HepG2 (cell line): ENCODE measurements around the genes ZNF549, ZNF154, ERVK3-1, ZNF837 and ZNF584.

- RRBS, 2 experiments: 1 to 2% methylated on average over 29 to 31 of the region's 73 CpGs
CAGE:
- cytosol, long polyA minus RNA: start-site peak on the plus strand at chr19:57527309-57527356, 5 reads; start-site peak on the plus strand at chr19:57527417-57527460, 16 reads
- cytosol, long polyA plus RNA: no peak
- long polyA plus RNA: no peak
- nucleus, long polyA minus RNA: no peak
- nucleus, long polyA plus RNA: no peak
These were observed at the start of gene ZNF549 for GRCh38 chr19:57526893-57528247. Gene ZNF549 (plus strand): TSS chr19:57527356.

GRCh38 chr19:57537978-57538448 lies 10.9 kb downstream of the ZNF549 start:
- RRBS, 2 experiments: no CpG with 5 or more reads among the region's 7 CpGs
CAGE:
- cytosol, long polyA minus RNA: no peak
- cytosol, long polyA plus RNA: no peak
- long polyA plus RNA: no peak
- nucleus, long polyA minus RNA: no peak
- nucleus, long polyA plus RNA: no peak

GRCh38 chr19:57664693-57665203 lies 4.0 kb upstream of the ZSCAN4 start:
- RRBS, 2 experiments: no CpG with 5 or more reads among the region's 17 CpGs
CAGE:
- cytosol, long polyA minus RNA: no peak
- cytosol, long polyA plus RNA: no peak
- long polyA plus RNA: no peak
- nucleus, long polyA minus RNA: no peak
- nucleus, long polyA plus RNA: no peak

DNA sequence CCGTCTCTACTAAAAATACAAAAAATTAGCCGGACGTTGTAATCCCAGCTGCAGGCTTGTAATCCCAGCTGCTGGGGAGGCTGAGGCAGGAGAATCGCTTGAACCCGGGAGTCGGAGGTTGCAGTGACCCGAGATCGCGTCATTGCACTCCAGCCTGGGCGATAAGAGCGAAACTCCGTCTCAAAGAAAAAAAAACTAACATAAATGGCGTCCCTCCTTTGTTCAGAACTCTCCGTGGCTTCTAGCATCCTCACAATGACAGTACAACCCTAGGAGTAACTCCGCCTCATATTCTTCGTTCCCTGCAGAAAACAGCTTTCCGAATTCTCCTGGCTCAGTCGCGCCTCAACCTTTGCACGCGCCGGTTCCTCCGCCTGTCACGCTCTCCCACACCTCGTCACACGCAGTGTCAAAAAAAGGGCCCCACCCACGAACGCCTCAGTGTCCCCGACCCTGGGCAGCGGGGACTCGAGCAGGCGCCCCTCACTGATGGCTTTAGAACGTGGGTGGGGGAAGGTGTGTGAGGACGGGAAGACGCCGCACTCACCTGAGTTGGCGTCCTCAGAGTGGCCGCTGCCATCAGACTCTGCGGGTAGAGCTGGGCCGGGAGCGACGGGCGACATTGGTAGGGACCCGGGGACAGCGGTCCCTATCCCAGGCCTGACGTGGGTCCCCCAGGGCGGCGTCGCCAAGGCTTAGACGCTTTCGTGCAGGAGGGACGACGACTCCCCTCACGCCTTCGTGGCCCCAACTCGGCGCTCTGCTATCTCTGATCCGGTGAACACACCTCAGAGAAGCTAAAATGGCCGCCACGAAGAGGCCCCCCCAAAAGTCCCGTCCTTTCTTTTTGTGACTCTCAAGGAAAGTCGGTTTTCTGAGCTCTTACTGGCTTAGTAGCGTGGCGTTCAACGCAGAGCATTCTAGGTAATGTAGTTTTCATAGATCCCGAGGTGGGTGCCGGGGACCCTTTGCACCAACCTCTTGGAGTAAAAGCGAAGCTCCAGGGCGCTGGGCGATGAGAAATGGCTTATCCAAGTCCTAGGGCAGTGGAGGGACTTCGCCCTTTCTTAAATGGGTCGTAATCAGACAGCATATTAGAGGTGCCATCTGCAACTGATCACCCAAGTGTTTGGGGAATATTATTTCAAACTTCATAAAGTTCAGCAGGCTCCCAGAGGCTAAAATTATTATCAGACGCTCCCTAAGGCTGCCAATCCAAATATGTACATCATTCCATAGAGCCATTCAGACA lies at the start of gene ZNF154:
Gene ZNF154 (minus strand): TSS at position 813 of the 1,252 bp plus-strand sequence.
- RRBS, 2 experiments: 96 to 97% methylated on average over 2 of the region's 73 CpGs
CAGE:
- cytosol, long polyA minus RNA: no peak
- cytosol, long polyA plus RNA: no peak
- long polyA plus RNA: no peak
- nucleus, long polyA minus RNA: no peak
- nucleus, long polyA plus RNA: no peak

DNA sequence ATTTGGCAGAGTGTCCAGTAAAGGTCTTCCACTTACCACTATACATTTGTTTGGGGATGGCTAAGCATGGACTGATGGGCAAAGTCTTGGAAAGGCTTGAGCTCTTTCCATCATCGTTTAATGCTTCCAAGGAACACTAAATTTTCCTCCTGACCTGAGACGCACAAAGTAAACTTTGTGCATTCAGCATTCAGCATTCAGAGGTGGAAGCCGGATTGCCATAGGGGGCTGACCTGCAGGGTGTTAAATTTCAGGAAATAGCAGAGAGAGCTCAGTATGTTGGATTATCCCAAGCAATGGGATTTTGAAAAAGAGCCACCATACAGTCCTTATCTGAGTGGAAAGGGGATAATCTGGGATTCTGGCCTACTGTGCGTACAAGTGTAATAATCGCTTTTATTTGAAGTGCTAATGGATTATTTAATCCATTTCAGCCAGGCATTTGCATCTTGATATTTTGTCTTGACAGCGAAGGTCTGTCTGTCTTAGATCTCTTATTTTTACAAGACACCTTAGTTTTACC lies 14.0 kb downstream of the ZNF552 start:
- RRBS, 2 experiments: no CpG with 5 or more reads among the region's 6 CpGs
CAGE:
- cytosol, long polyA minus RNA: no peak
- cytosol, long polyA plus RNA: no peak
- long polyA plus RNA: no peak
- nucleus, long polyA minus RNA: no peak
- nucleus, long polyA plus RNA: no peak

DNA sequence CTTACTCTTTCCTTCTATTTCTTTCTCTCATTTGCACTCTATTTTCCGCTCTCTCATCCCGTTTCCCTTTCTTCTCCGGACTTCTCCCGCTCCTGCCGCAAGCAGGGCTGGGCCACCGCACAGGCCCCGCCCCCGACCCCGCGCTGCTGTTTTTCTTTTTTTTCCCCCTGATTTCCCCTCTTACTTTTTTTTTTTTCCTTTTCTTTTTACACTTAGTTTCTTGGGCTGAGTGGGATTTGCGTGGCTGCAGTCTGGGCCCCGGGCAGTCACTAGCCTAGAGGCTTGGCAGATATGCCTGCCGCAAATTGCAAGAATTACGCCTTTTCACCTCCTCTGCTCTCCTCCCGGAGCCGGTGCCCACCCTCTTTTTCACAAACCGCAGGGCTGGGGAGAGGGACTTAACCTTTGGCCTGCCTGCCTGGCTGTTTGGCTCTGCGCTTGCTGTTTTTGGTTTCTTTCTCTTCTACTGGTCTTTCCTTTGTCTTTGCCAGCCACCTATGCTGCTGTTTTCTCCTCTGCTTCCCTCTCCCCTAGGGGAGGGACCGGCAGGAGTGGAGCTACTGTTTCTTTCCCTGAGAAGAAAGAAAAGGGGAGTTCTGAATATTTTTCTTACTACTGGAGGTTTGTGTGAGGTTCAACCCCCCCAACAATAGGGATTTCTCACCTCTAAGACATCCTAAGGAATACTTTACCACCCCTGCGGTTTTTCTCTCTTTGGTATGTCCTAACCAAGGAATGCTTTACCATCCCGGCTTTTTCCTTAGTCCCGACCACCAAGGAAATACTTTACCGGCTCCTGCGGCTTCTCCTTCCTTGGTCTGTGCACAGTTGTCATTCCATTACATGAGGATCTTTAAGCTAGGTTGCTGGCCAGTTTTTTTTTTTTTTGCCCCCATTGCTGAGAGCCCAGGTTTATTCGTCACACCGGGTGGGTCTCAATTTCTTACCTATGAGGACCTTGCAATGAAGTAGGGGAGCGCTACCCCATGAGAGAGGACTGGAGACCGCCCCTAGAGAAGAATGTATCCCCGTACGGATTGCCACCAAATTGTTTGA lies 10.9 kb downstream of the ZNF552 start:
- RRBS, 2 experiments: 44 to 51% methylated on average over 1 of the region's 30 CpGs
CAGE:
- cytosol, long polyA minus RNA: no peak
- cytosol, long polyA plus RNA: no peak
- long polyA plus RNA: no peak
- nucleus, long polyA minus RNA: no peak
- nucleus, long polyA plus RNA: no peak

DNA sequence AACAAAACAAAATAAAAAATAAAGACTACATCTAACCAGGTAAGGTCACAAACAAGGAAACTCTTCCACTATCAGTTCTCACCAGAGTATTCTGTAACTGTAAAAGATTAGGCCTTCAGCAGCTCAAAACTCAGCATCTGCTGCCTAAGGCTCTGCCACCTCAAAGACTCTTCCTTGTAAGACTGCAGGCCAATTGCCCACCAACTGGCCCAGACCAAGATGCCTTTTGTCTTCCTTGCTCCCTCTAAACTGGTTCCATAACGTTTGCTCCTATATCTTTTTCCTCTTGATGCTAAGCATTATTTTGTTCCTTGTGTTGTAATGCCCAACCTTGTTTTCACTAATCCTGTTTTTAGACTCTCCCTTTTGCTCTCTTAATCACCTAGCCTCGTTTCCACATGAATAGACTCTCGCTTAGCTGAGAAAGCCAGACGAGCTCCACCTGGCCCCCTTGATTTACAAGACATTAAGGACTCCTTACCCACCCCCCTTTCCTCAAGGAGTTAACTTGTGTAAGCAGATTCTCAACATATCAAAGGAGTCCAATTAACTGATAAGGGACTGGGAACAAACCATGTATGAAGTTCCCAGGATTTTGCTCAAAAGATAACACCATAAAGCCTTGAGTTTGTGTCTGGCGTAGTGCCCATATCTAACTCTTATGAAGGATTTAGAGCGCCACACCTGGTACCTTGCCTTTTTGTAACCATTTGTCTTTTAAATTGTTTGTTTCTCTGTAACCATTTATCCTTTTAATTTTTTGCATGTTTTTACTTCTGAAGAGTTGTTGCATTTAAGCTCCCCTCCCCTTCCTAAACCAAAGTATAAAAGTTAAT lies 1.4 kb downstream of the ZNF814 start:
- RRBS, 2 experiments: no CpG with 5 or more reads among the region's 6 CpGs
CAGE:
- cytosol, long polyA minus RNA: no peak
- cytosol, long polyA plus RNA: no peak
- long polyA plus RNA: no peak
- nucleus, long polyA minus RNA: no peak
- nucleus, long polyA plus RNA: no peak

- RRBS, 2 experiments: 33 to 62% methylated on average over 9 to 17 of the region's 65 CpGs
CAGE:
- cytosol, long polyA minus RNA: no peak
- cytosol, long polyA plus RNA: no peak
- long polyA plus RNA: no peak
- nucleus, long polyA minus RNA: no peak
- nucleus, long polyA plus RNA: no peak
These were observed 20.2 kb upstream of the ZSCAN18 start for GRCh38 chr19:58118131-58118758.

DNA sequence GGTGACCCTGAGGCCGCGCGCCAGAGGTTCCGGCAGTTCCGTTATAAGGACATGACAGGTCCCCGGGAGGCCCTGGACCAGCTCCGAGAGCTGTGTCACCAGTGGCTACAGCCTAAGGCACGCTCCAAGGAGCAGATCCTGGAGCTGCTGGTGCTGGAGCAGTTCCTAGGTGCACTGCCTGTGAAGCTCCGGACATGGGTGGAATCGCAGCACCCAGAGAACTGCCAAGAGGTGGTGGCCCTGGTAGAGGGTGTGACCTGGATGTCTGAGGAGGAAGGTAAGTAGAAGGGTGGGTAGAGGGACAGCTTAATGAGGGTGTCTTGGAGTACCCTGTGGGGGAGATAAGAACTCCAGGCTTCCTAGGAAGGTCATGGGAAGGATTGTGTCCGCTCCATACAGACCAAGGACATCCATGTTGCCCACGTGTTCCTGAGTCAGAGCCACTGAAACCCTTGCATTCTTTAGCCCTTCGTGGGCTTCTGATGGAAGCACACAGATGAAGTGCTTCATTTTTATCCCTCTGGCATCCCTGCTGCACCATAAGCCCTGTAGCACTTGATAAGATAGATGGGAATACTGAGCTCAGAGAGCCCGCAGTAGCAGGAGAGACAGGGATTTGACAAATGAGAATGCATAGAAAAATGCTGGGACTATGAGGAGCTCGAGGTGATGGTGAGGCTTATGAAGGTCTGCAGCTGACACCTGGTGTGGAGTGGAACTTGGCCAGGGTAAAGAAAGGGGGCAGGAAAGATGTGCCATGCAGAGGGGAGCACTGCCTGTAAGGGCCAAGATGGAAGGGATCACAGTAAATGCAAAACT lies 21.6 kb upstream of the ZNF544 start:
- RRBS, 2 experiments: no CpG with 5 or more reads among the region's 15 CpGs
CAGE:
- cytosol, long polyA minus RNA: no peak
- cytosol, long polyA plus RNA: no peak
- long polyA plus RNA: no peak
- nucleus, long polyA minus RNA: no peak
- nucleus, long polyA plus RNA: no peak

- RRBS, 2 experiments: no CpG with 5 or more reads among the region's 3 CpGs
CAGE:
- cytosol, long polyA minus RNA: no peak
- cytosol, long polyA plus RNA: no peak
- long polyA plus RNA: no peak
- nucleus, long polyA minus RNA: no peak
- nucleus, long polyA plus RNA: no peak
These were observed 19.6 kb upstream of the ZNF544 start for GRCh38 chr19:58209007-58209546.

- RRBS, 2 experiments: 1% methylated on average over 11 of the region's 51 CpGs
CAGE:
- cytosol, long polyA minus RNA: no peak
- cytosol, long polyA plus RNA: no peak
- long polyA plus RNA: no peak
- nucleus, long polyA minus RNA: no peak
- nucleus, long polyA plus RNA: start-site peak on the plus strand at chr19:58305374-58305411, 1,045 and 894 reads in 2 replicates
These were observed at the start of gene ERVK3-1 for GRCh38 chr19:58305309-58306248. Gene ERVK3-1 (plus strand): TSS chr19:58305377.

DNA sequence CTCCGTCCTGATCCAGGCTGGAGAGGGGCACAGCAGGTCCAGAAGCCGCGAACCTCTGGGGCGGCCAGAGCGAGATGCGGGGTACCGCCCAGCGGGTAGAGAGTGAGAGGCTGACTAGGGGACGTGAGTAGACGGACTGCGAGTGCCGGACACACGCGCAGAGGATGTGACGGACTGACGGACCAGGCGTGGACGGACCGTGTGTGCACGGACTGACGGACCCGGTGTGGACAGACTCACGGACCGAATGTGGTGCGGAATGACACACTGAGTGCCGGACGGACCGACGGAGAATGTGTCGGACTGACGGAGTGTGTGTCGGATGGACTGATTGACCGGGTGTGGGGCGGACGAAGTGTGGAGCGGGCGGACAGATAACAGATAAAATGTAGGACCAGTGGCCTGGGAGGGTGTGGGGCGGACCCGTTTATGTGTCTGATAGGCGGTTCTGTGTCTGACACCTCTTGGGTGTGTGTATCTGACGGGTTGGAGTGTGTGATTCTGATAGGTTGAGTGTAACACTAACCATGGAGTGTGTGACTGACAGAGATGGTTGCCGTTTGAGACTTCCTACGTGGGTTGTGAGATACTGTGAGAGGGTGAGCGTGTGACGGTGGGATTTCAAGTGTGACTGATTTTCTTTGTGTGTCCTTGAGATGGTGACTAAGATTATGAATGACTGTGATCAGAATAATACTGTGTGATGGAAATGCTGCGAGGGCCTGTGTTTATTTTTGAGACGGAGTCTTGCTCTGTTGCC lies 519 bp downstream of the ZSCAN22 start:
- RRBS, 2 experiments: 1 to 2% methylated on average over 20 to 21 of the region's 47 CpGs
CAGE:
- cytosol, long polyA minus RNA: no peak
- cytosol, long polyA plus RNA: start-site peak on the minus strand centred at position 115 of the sequence, 7 bp wide, 52 and 106 reads in 2 replicates
- long polyA plus RNA: start-site peak on the minus strand centred at position 116 of the sequence, 9 bp wide, 67 and 93 reads in 2 replicates
- nucleus, long polyA minus RNA: no peak
- nucleus, long polyA plus RNA: no peak

DNA sequence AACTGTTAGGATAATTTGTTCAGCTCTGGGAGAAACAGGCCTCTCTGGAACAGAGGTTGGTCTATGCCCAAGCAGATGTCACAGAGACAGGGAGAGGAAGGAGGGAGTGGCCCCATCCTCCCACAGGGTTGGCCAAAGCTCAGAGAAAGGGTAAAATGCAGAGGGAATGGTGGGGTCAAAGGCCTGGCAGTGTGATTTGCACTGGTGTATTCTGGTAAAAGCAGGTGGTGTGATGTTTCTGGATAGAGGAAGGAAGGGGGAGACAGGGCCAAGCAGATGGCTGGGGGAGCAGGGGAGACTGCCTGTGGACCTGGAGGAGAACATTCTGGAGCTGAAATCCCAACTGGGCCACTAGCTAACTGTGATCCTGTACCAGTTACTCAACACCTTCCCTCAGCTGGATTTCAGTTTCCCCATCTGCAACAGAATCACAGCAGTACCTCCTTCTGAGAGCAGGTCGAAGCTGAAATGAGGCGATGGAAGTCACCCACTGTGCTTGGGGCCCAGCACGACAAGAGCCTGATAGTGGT lies 9.5 kb downstream of the ZSCAN22 start:
- RRBS, 2 experiments: no CpG with 5 or more reads among the region's 3 CpGs
CAGE:
- cytosol, long polyA minus RNA: no peak
- cytosol, long polyA plus RNA: no peak
- long polyA plus RNA: no peak
- nucleus, long polyA minus RNA: no peak
- nucleus, long polyA plus RNA: no peak

GRCh38 chr19:58380151-58381252 lies at the start of gene ZNF837:
Gene ZNF837 (minus strand): TSS chr19:58381030.
- RRBS, 2 experiments: 1 to 2% methylated on average over 27 of the region's 94 CpGs
CAGE:
- cytosol, long polyA minus RNA: no peak
- cytosol, long polyA plus RNA: no peak
- long polyA plus RNA: no peak
- nucleus, long polyA minus RNA: no peak
- nucleus, long polyA plus RNA: no peak

DNA sequence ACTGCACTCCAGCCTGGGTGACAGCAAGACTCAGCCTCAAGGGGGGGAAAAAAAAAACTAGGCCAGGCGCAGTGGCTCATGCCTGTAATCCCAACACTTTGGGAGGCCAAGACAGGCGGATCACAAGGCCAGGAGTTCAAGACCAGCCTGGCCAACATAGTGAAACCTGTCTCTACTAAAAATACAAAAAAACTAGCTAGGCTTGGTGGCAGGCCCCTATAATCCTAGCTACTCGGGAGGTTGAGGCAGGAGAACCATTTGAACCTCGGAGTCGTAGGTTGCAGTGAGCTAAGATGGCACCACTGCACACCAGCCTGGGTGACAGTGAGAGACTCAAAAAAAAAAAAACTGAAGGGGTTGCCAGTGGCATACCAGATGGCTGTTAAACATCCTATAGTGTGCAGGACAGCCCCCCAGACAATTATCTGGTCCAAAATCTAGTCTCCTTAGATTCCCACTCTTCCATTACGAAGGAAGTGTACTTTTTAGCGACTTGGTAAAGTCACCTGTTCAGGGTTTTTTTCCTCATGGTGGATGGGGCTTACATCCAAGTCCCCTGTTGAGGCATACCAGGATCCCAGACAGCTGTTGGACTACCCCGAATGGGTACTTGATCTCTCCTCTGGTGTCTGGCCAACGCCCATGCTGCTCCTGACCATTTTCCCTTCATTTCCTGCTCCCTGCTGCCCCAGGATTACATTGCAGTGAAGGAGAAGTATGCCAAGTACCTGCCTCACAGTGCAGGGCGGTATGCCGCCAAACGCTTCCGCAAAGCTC lies 3.0 kb upstream of the RNF225 start:
- RRBS, 2 experiments: no CpG with 5 or more reads among the region's 13 CpGs
CAGE:
- cytosol, long polyA minus RNA: no peak
- cytosol, long polyA plus RNA: no peak
- long polyA plus RNA: no peak
- nucleus, long polyA minus RNA: no peak
- nucleus, long polyA plus RNA: no peak

DNA sequence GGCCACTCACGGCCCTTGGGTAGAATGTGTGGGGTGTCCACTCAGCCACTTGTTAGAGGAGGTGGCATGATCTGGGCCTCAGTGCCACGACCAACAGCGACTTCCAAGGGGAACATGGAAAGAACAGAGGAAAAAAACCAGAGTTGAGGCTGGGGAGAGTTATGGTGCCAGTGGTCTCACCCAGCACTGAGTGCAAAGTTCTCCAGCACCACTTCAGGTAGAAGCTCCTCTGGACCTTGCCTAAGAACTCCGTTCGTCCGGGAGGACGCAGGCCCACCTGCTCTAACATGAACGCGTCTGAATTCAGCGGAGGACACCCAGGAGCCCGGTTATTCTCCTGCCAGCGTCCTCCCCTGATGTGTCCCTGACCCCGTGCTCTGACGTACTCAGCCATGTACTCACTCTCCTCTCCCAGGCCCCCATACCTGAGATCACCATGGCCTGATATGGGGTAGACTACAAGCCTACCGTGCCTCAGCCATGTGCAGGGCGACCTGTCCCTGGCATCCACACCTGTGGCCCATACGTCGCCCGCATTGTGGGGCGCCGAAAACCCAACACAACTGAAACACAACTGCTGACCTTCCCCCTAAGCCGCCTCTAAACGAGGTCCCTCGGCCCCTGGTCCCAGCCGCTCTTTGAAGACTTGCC lies 847 bp upstream of the ZNF584 start:
- RRBS, 2 experiments: 3% methylated on average over 6 of the region's 25 CpGs
CAGE:
- cytosol, long polyA minus RNA: no peak
- cytosol, long polyA plus RNA: no peak
- long polyA plus RNA: no peak
- nucleus, long polyA minus RNA: no peak
- nucleus, long polyA plus RNA: no peak

GRCh38 chr19:58408128-58409200 lies at the start of gene ZNF584:
Gene ZNF584 (plus strand): TSS chr19:58408649.
- RRBS, 2 experiments: 1 to 2% methylated on average over 45 to 50 of the region's 122 CpGs
CAGE:
- cytosol, long polyA minus RNA: no peak
- cytosol, long polyA plus RNA: start-site peak on the minus strand at chr19:58408462-58408468, 38 and 58 reads in 2 replicates
- long polyA plus RNA: no peak
- nucleus, long polyA minus RNA: no peak
- nucleus, long polyA plus RNA: start-site peak on the minus strand at chr19:58408462-58408468, 223 and 168 reads in 2 replicates

- RRBS, 2 experiments: 7 to 11% methylated on average over 5 of the region's 43 CpGs
CAGE:
- cytosol, long polyA minus RNA: no peak
- cytosol, long polyA plus RNA: no peak
- long polyA plus RNA: no peak
- nucleus, long polyA minus RNA: no peak
- nucleus, long polyA plus RNA: no peak
These were observed 655 bp upstream of the ZNF446 start for GRCh38 chr19:58475318-58476075.

DNA sequence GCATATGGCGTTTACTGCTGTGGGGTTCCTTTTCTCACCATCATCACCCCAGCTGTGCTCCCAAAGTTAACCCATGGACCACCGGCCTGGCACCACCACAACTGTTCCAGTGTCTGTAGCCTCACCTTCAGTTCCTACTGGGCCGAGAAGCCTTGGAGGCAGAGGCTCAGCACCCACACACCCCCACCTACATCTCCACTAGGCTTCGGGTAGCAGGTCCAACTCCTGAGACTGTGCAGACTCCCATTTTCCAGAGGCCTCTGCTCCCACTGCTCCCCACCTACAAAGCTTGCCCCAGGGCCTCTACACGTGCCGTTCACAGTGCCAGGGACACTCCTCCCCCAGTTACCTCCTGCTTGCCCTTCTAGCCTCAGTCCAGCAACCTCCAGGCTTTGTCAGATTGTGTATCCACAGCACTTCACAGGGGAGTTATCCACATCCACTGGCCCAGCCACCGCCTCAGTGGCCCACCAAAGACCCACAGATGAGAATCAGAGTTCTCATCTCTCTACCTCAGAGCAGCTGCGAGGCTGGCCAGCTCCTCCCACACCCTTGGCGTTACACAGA lies 14.1 kb downstream of the SLC27A5 start:
- RRBS, 2 experiments: no CpG with 5 or more reads among the region's 9 CpGs
CAGE:
- cytosol, long polyA minus RNA: no peak
- cytosol, long polyA plus RNA: no peak
- long polyA plus RNA: no peak
- nucleus, long polyA minus RNA: no peak
- nucleus, long polyA plus RNA: no peak

DNA sequence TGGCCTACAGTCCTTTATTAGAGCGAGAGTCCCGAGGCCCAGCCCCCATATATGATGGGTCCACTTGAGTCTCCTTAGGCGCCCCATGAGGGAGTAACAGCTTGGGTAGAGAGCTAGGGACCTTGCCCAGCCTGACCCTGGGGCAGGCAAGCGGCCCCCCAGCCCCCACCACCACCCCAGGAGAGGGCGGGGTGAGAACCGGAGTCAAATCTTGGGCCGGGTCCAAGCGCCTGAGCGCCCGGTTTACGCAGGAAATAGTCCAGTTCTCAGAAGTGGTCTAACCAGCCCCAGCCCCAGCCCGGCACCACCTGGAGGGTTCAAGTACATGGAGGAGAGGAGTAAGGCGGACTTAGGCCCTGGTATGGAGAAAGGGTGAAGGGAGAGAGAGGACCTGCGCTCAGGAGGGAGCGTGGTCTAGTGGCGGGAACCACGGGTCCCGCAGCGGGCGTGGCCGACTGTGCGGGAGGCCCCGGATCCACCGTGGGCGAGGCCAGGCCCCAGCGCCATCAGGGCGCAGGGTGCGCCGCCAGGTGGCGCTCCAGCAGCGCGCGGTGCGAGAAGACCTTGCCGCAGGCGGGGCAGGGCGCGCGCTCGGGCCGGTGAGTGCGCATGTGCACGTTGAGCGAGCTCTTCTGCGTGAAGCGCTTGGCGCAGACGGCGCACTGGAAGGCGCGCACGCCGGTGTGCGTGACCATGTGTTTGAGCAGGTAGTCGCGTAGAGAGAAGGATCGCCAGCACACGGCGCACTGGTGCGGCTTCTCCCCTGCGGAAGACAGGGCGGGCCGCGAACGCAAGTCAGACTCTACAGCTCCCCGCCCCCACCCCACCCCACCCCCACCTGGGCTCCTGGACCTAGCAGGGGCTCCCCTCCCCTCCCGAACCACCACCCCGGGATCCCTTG lies 2.0 kb upstream of the SLC27A5 start:
- RRBS, 2 experiments: 8 to 21% methylated on average over 12 to 14 of the region's 68 CpGs
CAGE:
- cytosol, long polyA minus RNA: no peak
- cytosol, long polyA plus RNA: no peak
- long polyA plus RNA: no peak
- nucleus, long polyA minus RNA: no peak
- nucleus, long polyA plus RNA: no peak